Kidney epithelial cell (primary cell): ENCODE results near the gene CWC15.

GRCh38 chr11:86816147-86816775 lies 15.9 kb downstream of the PRSS23 start:
- RAMPAGE, long total RNA = no peak
- RRBS = no CpG with 5 or more reads among the region's 5 CpGs

- RAMPAGE, long total RNA = no peak
- RRBS = no CpG with 5 or more reads among the region's 6 CpGs
Observed at GRCh38 chr11:86956396-86956741, 1.2 kb upstream of the FZD4 start.

DNA sequence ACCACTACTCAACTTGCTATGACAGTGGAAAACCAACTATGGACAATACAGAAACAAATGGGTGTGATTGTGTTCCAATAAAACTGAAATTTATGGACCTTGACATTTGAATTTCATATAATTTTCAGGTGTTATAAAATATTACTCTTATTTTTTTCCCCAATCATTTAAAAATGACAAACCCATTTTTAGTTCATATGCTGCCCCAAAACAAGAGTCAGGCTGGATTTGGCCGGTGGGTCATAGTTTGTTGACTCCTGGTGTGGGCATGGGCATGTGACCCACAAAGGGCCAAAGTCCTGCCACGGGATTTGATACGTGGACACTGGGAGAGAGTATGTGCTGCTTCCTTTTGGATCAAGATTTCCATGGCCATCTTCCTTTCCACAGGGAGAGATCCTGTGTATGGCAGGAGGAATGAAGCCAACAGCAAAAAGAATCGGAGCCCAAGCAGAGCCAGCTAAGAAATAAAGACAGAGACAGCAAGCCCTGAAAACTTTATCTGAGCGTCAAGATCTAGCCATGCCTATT lies 26.9 kb upstream of the FZD4 start:
- RAMPAGE, long total RNA = no peak
- RRBS = no CpG with 5 or more reads among the region's 5 CpGs

DNA sequence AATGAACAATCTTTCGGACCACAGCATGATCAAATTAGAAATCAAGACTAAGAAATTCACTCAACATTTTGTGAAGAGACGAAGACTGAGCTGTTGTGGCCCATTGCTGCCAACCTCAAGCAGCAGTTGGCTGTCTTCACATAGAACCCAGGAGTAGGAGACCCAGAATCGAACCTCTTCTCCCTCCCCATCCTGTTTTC lies 13.5 kb upstream of the TMEM135 start:
- RAMPAGE, long total RNA = no peak
- RRBS = no CpG with 5 or more reads among the region's 3 CpGs

- RAMPAGE, long total RNA = no peak
- RRBS = no CpG with 5 or more reads among the region's 6 CpGs
Observed at GRCh38 chr11:87207565-87208550, 170.1 kb downstream of the TMEM135 start.

DNA sequence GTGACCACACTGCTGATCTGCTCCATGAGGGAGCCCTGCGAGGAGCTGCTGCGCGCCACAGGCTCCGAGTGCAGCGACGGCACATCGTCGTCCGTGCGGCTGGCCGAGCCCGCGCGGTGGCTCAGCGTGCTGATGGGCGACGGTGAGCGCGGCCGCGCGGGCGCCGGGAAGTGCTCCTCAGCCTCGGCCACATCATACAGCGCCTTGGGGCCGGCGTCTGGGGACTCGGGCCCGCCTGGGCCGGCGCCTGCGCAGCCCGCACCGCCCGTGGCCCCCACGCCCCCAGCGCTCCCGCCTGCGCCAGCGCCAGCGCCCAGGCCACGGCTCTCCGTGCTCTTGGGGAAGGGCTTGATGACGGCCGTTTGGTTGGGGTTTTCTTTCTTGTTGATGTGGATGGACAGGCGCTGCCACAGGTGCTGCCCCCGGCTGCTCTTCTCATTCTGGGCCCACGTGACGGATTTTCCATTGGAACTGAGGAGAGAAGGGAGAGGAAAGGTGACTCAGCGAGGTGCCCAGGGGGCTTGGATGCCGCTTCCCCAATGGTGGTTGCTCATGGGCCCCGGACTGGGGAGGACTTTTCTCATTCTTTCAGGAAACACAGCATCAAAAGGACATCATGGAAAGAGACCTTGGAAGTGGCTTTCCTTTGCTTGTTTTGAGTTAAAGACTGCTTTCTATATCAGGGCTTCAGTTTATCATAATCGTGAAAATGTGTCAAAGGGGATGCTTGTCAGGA lies 171.7 kb upstream of the CTSC start:
- RAMPAGE, long total RNA = no peak
- RRBS = 2% methylated on average over 4 of the region's 54 CpGs

GRCh38 chr11:89294153-89294737 lies 116.6 kb downstream of the TYR start:
- RAMPAGE, long total RNA = no peak
- RRBS = no CpG with 5 or more reads among the region's 16 CpGs

DNA sequence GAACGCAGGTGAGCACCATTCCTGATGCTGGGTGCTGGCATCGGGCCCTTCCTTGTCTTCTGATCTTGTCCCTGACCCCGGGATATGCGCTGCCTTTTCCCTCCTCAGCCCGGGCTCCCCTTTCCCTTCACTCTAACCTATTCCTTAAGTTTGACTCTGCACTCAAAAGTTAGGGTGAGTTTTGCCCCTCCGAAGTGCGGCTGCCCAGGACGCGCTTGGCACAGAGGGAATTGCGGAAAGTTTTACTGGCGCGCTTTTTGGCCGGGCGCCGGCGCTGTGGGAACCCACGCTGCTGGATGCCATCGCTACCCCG lies 446 bp downstream of the MTNR1B start:
- RAMPAGE, long total RNA = no peak
- RRBS = 1% methylated on average over 2 of the region's 19 CpGs

DNA sequence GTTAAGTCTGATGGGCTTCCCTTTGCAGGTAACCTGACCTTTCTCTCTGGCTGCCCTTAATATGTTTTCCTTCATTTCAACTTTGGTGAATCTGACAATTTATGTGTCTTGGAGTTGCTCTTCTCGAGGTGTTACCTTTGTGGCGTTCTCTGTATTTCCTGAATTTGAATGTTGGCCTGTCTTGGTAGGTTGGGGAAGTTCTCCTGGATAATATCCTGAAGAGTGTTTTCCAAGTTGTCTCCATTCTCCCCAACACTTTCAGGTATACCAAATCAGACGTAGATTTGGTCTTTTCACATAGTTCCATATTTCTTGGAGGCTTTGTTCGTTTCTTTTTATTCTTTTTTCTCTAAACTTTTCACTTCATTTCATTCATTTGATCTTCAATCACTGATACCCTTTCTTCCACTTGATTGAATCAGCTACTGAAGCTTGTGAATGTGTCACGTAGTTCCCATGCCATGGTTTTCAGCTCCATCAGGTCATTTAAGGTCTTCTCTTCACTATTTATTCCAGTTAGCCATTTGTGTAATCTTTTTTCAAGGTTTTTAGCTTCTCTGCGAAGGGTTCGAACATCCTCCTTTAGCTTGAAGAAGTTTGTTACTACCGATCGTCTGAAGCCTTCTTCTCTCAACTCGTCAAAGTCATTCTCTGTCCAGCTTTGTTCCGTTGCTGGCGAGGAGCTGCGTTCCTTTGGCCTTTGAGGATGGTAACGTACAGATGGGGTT lies 20.8 kb downstream of the SLC36A4 start:
- RAMPAGE, long total RNA = no peak
- RRBS = no CpG with 5 or more reads among the region's 14 CpGs

DNA sequence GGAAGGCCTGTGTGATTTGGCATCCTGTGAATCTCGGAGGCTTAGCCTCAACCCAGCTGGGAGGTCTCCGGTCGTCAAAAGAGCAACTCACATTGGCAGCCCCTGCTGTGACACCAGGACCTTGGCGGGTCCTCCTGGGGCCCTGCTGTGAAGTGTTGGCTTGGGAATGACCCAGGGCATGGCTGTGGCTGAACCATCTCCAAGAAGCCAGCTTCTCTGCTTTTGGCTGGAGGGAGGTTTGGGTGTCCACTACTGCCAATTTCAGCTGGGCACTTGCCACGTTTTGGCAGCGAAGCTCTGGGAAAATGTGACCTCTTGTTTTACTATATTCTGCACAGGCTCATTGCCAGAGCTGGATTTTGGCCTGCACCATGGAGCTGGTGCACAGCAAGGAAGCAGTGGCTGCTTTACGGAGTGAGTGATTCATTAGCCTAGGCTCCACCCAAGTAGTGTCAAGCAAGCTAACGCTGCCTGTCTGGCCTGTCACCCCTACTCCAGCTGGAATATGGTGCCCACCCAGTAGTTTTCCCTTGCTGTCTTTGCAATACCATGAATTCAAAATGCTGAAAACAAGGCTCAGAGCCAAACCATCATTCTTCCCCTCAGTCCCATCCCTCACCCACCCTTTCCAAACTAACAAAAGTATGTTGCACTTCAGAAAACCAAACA lies 24.3 kb upstream of the SMCO4 start:
- RAMPAGE, long total RNA = no peak
- RRBS = no CpG with 5 or more reads among the region's 8 CpGs

GRCh38 chr11:93666450-93666900 lies 5.0 kb downstream of the CEP295 start:
- RAMPAGE, long total RNA = no peak
- RRBS = no CpG with 5 or more reads among the region's 6 CpGs

DNA sequence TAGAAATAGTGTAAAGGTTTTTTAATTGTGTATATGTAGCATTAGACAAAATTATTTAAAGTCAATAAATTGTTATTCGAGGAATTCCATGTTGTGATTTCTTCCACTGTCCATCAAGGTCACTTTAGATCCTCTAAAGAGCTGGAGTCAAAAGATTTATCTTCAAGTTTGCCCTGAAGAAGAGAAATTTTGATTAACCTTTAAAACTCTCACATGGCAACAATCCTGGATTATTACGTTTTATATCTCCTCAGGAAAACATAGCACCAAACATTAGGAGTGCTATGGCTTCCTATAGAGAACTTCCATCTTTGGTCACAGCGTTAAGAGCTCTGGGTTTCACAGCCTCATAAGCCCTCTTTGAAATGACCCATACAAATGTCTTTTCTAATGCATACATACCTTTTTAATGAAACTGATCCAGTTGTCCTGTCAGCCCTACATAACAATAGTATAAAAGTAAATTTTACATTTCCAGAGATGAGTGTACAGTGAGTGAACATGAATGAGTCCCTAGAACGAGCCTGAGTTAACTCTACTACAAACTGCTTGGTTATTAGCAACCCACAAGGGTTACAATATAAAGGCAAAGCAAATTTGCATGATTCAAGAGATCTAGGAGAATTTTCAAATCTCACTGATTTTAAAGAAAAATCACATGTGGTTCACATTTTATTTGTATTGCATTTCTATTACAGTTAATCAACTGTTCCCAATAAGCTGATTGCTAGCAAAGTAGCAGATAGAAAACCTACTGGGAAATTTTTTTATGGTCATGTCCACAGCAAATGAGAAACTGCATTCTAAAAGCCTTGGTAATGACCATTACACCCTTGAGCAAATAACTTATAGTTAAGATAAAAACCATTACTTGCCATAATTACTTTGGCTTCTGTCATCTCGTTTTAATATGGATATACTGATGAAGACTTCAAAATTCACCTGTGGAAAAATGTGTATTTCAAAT lies 10.7 kb downstream of the TAF1D start:
- RAMPAGE, long total RNA = no peak
- RRBS = no CpG with 5 or more reads among the region's 5 CpGs

- RAMPAGE, long total RNA = no peak
- RRBS = no CpG with 5 or more reads among the region's 6 CpGs
Observed at GRCh38 chr11:93731973-93732933, 9.0 kb downstream of the TAF1D start.

DNA sequence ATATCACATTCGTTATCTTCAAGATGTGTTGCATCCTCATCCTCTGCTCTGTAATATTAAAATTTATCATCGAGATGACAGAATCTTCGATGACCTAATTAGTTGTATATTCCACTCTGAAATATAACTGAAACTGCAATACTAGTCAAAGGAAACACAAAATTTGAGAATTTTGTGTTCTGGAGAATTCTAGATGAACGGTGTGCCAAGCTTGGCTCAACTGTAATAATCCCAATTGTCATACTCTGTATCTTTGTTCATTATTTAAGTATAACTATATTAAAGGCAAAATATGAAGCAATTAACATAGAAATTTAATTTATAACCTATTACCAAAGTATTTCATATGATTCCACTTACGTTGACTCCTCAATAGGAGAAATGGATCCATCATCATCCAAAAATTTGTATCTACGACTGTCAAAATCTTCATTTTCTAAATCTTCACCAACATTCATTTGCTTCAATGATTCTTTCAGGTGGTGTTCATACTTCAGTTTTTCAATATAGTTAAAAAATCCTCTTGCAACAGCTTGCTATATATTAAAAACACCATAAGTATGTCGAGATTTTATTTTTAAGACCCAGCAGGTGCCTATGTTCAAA lies 4.5 kb downstream of the TAF1D start:
- RAMPAGE, long total RNA = no peak
- RRBS = no CpG with 5 or more reads among the region's 7 CpGs

GRCh38 chr11:93908723-93909077 lies 58.3 kb upstream of the VSTM5 start:
- RAMPAGE, long total RNA = no peak
- RRBS = no CpG with 5 or more reads among the region's 2 CpGs

- RAMPAGE, long total RNA = no peak
- RRBS = no CpG with 5 or more reads among the region's 19 CpGs
Observed at GRCh38 chr11:94128160-94128664, 429 bp upstream of the PANX1 start.

DNA sequence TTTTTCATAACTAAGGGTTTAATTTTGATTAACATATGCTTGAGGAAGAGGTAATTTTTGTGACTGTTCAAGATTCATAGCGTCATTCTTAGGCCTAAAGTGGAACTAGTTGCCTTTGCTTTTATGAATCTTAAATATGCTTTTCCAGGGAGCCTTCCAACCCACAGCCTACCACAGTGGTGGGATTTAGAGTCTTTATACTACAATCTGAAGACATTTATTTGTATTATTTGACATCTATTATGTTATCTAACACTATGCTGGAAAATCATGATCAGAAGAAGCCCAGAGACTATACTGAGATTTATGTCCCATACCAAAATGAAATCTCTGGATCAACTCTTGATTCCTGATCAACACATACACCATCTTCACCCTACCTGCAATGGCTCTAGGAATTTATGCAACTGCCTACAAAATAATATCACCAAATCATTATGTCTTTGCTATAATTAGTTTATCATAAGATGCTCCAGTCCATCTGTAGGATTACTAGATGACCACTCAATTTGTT lies 6.9 kb downstream of the ANKRD49 start:
- RAMPAGE, long total RNA = no peak
- RRBS = no CpG with 5 or more reads among the region's 1 CpG

DNA sequence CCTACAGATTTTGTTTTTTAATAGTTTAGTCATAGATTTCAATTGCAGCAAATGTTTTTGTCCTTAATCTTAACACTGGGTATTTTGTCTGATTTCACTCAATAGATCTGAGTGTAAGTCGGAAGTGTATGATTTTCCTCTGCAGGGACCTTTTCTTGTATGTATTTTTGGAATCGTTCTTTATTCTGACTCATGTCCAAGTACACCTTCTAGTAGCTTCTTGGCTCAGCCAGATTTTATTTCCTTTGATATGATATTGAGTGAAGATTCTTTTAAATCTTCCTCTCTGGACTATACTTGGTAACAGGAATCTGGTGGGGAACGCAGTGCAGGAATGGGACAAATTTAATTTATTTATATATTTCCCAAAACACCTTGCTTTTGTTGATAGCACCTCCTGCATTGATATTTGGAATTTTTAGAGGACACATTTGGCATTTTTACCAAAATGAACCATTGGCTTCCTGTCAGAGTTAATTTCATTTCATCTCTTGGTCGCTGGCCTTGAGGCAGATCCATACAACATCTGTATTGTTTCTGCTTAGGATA lies 34.4 kb upstream of the AMOTL1 start:
- RAMPAGE, long total RNA = no peak
- RRBS = no CpG with 5 or more reads among the region's 4 CpGs

- RAMPAGE, long total RNA = no peak
- RRBS = no CpG with 5 or more reads among the region's 2 CpGs
Observed at GRCh38 chr11:94810233-94810782, 42.2 kb downstream of the AMOTL1 start.

GRCh38 chr11:94972950-94974130 lies at the start of gene CWC15:
TSS of gene CWC15 (minus strand) at chr11:94973556.
- RAMPAGE, long total RNA = start-site peak on the minus strand at chr11:94973544-94973579, 2,741 and 1,580 reads in 2 replicates; start-site peak on the plus strand at chr11:94973682-94973711, 29 and 11 reads in 2 replicates
- RRBS = no CpG with 5 or more reads among the region's 73 CpGs